SK-N-MC (cell line): ENCODE data around the genes GPR161, DPT and CCDC181.

DNA sequence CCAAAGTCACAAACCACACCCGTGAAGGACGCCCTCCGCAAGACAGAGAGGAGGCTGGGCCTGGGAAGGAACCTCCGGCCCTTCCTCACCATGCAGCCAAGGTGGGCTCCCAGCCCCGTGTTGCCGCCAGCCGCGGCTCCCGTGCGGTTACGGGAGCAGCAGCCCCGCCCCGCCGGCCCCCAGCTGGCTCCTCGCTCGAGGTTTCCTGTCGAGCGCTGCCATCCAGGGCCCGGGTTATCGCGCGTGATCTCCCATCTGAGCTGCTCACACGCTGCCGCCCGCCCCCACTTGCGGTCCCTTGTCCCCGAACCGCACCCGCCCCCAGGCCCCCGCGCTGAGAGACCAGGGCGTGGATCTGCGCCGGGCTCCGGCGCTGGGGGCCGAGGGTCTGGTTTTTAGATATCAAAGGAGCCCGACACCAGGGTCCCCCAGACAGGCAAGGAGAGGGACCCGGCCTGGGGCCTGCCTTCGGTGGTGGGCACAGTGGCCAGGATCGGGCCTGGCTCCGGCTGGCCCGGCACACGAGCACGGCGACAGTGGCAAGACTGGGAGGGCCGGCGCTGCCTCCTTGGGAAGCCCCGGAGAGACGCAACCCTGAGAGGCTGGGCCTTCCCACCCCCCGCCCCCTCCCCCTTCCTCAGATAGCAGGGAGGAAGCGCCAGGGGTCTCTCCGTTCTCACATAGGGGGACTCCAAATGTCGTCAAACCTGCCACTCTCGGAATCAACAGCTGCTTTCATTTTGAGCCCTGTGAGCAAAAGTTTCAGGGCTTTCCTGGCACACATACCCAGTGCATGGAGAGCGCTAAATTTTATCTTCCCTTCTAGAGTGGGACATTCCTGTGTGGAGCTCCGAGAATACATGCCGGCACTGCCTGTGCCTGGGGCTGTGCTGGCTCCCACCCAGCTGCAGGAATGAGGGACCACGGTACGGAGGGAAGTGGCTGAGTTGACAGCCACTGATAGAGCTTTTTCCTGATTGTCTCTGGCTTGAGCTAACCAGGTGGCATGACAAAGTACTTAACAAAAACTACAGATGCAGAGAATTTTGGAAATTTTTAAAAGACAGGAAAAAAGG lies 62.6 kb downstream of the CD247 start:
- RRBS = 3% methylated on average over 24 of the region's 60 CpGs

- RRBS = no CpG with 5 or more reads among the region's 4 CpGs
Observed at GRCh38 chr1:167477499-167477901, 40.8 kb downstream of the CD247 start.

DNA sequence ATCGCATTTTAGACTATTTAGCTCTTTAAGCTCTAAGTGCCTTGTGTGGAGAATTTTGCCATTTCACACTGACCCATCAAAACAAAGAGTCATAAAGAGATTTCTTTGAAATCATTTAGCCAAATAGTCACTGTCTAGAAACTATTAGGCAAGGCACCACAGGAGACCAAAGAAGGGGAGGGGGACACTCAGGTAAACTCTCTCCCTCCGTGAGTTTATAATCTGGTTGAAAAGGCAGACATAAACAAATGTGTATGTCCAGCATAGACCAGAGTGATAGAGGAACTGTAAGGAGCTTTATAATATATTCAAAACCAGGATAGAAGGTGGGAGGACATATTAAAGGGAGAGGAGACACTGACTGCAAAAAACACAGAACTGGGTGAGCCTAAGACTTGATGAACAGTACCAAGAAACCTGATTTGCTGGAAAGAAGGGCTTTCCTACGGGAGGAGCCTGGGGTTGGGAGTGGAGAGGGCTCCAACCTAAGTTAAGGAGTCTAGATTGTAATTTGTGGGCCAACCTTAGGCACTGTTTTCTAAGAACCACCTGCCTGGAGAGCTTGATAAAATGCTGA lies 4.7 kb downstream of the CREG1 start:
- RRBS = no CpG with 5 or more reads among the region's 3 CpGs

- RRBS = 77% methylated on average over 5 of the region's 32 CpGs
Observed at GRCh38 chr1:167683504-167684909, 37.8 kb upstream of the MPZL1 start.

DNA sequence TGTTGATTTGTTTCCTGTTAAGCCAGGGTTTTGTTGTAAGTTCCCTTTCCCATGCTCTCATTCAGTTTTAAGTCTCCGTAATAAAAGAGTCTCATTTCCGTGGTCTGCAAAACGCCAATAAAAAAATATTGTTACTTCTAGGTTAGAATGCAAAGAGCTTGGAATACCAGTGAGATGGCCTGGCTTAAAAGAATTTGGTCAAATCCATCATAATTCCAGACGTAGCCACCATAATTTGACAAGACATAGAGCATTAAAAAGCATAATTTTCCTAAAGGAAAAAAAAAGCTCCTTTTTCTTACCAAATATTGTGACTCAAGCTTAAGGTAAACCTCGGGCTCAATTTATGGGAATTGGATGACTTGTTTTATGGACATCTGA lies 909 bp downstream of the MPZL1 start:
- RRBS = no CpG with 5 or more reads among the region's 5 CpGs

GRCh38 chr1:167769530-167770079 lies 47.8 kb downstream of the MPZL1 start:
- RRBS = no CpG with 5 or more reads among the region's 4 CpGs

GRCh38 chr1:167826270-167826565 lies 87.7 kb downstream of the ADCY10 start:
- RRBS = no CpG with 5 or more reads among the region's 3 CpGs

DNA sequence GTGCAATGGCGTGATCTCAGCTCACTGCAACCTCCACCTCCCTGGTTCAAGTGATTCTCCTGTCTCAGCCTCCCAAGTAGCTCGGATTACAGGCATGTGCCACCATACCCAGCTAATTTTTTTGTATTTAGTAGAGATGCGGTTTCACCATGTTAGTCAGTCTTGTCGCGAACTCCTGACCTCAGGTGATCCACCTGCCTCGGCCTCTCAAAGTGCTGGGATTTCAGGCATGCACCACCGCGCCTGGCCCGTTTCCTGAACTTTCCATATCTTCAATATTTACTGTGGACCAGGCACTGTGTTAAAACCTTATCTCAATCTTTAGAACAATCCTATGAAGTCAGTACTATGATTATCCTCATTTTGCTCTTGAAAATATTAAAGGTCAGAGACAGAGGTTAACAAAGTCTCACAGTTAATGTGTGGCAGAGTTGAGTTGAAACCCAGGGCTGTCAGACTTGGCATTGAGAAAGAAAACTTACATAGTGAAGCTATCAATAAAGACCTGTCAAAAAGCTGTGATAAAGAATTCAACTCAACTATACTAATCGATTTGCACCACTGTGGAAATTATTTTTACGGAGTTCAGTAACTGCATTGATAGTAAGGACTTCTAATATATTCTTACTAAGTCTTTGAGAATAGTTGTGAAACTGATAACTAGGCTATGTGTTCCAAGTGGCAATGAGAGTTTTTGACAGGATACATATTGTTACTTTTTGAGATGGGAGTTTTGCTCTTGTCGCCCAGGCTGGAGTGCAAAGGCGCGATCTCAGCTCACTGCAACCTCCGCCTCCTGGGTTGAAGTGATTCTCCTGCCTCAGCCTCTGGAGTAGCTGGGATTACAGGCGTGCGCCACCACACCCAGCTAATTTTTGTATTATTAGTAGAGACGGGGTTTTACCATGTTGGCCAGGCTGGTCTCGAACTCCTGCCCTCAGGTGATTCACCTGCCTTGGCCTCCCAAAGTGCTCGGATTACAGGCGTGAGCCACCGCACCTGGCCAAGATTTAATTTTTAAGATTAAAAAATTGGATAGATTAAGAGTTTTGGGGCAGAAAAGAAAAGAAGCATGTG lies 1.9 kb upstream of the ADCY10 start:
- RRBS = no CpG with 5 or more reads among the region's 22 CpGs

GRCh38 chr1:168136447-168137250 lies at the start of gene GPR161:
Gene GPR161, minus strand, starts transcription at chr1:168136930.
- RRBS = 1% methylated on average over 58 of the region's 89 CpGs

DNA sequence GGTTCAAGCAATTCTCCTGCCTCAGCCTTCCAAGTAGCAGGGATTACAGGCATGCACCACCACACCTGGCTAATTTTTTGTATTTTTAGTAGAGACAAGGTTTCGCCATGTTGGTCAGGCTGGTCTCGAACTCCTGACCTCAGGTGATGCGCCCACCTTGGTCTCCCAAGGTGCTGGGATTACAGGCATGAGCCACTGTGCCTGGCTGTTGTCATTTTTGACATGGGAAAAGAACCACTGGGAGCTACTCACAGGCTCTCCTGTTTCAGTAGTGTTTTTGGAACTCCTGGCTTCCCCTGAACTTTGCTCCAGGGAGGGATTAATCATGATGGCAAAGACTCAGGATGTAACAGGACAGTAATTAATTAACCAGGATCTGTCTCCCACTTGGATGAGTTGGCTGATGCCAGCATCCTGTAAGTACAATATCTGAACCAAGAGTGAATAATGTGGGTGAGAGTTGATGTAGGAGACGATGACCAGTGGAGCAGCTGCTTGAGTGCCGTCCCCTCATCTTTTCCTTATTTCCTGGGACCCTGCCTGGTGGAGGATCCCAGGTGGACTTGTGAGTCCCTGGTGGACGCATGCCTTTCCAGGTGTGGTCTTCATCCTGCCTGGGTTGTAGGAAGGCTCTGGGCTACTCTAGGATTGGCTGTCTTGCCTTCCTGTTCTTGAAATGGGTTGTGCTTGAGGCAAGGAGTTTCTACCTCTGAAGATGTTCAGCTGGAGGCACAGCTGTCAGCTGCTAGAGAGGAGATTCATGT lies 4.9 kb downstream of the SFT2D2 start:
- RRBS = no CpG with 5 or more reads among the region's 6 CpGs

GRCh38 chr1:168622845-168623316 lies 46.5 kb downstream of the XCL1 start:
- RRBS = no CpG with 5 or more reads among the region's 3 CpGs

GRCh38 chr1:168709404-168709939 lies 19.5 kb downstream of the DPT start:
- RRBS = no CpG with 5 or more reads among the region's 7 CpGs

GRCh38 chr1:168728667-168729500 lies at the start of gene DPT:
Gene DPT, minus strand, starts transcription at chr1:168729206.
- RRBS = no CpG with 5 or more reads among the region's 11 CpGs

GRCh38 chr1:169017922-169018454 lies 88.5 kb upstream of the ATP1B1 start:
- RRBS = no CpG with 5 or more reads among the region's 2 CpGs

GRCh38 chr1:169072801-169073330 lies 33.6 kb upstream of the ATP1B1 start:
- RRBS = no CpG with 5 or more reads among the region's 2 CpGs

DNA sequence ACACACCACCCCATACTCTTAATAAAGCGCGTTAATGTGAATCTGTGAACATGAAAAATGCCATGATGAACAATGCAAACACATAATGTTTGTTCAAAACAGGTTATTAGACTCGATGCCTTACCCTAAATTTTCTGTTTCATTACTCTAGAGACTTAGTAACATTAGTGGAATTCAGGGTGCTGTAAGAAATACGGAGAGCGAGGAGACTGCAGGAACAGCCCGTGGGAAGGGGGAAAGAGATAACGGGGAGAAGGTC lies 319 bp downstream of the NME7 start:
- RRBS = no CpG with 5 or more reads among the region's 7 CpGs

GRCh38 chr1:169421293-169422062 lies 5.8 kb downstream of the CCDC181 start:
- RRBS = no CpG with 5 or more reads among the region's 8 CpGs

GRCh38 chr1:169427329-169427681 lies at the start of gene CCDC181:
Gene CCDC181, minus strand, starts transcription at chr1:169427474.
- RRBS = 2% methylated on average over 11 of the region's 21 CpGs

GRCh38 chr1:170886350-170886888 lies 48.9 kb upstream of the MROH9 start:
- RRBS = no CpG with 5 or more reads among the region's 4 CpGs

GRCh38 chr1:171186547-171187161 lies 1.6 kb downstream of the FMO2 start:
- RRBS = no CpG with 5 or more reads among the region's 4 CpGs